Tibial artery (tissue), 1 donor: ENCODE measurements around a stretch of chr9.

- PRO-cap, result no peak
Measured at GRCh38 chr9:72043694-72044509, 16.5 kb downstream of the C9orf57 start.

- PRO-cap, result no peak
Measured at GRCh38 chr9:72154298-72155221, 5.3 kb downstream of the GDA start.

DNA sequence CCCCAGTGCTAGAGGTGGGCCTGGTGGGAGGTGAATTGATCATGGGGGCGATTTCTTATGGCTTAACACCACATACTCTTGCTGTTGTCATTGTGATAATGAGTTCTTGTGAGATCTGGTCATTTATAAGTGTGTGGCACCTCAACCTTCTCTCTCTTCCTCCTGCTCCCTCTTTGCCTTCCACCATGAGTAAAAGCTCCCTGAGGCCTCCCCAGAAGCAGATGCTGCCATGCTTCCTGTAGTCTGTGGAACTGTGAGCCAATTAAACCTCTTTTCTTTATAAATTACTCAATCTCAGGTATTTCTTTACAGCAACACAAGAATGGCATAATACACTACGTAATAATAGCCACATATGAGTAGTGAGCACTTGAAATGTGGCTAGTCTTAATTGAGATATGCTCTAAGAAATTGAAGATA, 17.1 kb downstream of the ZFAND5 start:
- PRO-cap, result no peak

DNA sequence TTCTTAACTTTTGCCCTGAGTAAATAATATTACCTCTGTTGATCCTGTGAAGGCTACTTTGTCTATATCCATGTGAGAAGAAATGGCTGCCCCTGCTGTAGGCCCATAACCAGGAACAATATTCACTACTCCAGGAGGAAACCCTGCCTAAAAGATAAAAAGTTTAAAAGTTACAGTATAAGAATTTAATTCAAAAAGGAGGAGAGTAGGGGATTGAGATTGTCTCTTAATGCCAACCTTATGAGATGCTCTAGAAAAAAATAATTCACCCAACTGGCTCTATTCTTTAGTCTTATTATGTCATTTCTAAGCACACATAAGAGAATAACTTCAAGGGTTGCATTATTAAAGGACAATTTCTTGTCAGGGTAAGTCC, 28.9 kb downstream of the ALDH1A1 start:
- PRO-cap, result no peak

DNA sequence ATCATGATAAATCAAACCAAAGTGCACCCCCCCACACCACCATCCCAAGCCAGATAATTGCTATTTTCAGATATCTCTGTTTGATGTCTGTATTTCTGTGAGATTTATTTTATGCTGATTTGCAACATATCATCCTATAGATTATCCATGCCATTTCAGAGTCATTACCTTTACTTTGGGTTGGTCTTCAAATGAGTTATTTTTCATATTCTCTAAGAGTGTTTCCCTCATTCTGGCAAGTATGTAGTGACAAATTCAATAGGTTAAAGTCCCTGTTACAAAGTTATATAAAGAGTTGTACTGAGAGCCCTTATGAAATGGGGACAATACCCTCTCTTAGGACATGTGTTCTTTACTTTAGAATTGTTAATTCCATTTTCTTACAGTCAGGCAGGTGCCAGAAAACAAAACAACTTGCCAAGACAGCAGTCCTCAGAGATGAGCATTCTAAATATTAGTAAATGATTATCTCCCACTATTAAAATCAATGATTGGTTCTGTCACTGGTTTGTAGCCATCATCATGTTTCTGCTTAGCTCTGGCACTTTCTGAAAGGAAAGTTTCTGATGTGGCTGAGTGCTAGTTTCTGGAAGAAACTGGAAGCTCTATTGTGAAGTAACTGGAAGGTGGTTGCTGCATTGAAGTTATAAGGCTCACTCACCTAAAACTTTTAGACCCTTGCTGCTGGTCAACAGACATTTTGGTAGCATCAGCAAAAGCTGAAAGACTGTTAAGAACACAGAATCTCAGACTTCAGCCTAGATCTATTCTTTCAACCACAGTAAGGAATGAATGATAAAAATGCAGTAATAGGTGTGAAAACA, 5.9 kb downstream of the ALDH1A1 start:
- PRO-cap, result no peak

GRCh38 chr9:73131816-73132965, 19.5 kb upstream of the ANXA1 start:
- PRO-cap, result unidirectional peak, plus-strand start at chr9:73132195; bidirectional peak, plus-strand start at chr9:73132504, minus-strand start at chr9:73132402

GRCh38 chr9:74279787-74280138, 217.4 kb upstream of the RORB start:
- PRO-cap, result no peak

DNA sequence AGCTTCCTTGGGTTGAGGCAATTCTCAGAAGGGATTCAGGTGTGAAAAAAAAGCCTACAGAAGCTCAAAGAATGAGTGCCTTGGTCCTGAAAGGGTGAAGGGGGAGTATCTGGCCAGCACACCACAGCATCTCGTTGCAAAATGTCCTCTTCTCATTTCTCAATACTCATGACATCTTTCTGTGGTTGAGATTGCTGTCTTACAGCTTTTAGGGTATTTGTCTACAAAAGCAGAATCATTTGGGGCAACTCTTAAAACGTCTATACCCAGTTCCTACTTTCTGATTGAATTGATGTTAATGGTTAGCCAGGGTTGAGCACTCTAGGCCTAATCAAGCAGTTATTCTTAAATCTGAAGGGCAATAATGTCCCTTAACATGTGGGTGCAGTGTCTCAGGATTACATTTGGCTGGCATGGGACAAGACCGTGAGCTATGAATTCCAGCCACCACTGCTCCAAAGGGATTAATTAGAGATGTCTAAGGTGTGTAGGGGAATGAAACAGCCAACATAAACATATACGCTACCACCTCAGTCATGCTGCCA, 21.2 kb upstream of the PCSK5 start:
- PRO-cap, result no peak

GRCh38 chr9:76023677-76024382, 133.4 kb downstream of the PCSK5 start:
- PRO-cap, result no peak

DNA sequence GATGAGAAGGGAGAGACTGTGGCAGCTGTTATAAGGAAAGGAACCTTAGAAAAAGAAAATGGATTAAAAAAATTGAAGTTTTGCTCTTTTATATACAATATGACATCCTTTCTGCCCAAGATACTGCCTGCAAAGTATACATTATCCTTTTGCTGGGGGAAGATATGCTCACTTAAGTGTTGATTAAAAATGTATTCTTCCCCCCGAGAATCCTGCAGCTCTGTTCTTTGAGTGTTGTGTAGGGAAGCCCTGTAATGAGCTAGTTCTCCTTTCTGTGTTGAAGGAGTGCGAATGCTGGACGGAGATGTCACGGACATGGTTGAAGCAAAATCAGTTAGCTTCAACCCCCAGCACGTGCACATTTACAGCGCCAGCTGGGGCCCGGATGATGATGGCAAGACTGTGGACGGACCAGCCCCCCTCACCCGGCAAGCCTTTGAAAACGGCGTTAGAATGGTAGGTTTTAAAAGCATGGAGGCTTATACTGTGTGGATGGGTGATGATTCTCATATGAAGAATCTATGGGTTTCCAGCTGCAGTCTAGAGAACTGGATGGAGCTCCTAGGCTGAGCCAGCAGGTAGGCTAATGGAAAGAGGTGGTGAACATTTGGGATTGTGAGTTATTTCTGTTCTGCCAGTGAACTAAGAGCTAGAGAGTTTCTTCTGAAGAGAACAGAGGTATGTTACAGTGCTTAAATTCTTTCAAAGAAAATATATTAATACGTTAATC, 181.1 kb downstream of the PCSK5 start:
- PRO-cap, result unidirectional peak, plus-strand start at position 437 of the sequence

DNA sequence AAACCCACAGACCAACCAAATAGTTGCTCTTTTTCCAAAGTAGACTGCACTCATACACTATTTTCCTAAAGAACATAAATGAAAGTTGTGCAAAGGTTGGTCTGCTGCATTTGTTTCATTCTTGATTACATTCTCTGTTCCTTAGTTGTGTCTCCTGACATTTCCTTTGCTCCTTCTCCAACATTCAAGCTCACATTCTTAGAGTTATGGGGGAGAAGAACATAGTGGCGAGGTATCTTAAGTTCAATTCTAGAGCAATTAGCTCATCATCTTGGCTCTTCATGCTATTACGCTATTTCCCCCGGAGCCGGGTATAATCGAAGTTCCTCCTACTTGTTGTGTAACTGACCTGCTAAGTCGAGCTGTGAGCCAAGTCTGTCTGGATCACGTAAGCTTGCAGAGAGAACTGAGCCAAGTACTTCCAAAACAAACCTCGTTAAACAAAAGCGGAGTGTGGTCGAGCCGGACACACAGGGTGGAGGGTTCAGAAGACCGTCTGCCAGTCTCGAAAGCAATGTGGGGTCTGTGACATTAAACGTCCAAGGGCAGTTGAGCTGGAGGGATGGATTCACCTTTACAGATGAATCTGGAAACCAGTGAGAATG, 138.2 kb downstream of the RFK start:
- PRO-cap, result unidirectional peak, plus-strand start at position 439 of the sequence

GRCh38 chr9:76571165-76571682, 112.2 kb downstream of the GCNT1 start:
- PRO-cap, result no peak

GRCh38 chr9:76614751-76615680, 156.0 kb downstream of the GCNT1 start:
- PRO-cap, result no peak

DNA sequence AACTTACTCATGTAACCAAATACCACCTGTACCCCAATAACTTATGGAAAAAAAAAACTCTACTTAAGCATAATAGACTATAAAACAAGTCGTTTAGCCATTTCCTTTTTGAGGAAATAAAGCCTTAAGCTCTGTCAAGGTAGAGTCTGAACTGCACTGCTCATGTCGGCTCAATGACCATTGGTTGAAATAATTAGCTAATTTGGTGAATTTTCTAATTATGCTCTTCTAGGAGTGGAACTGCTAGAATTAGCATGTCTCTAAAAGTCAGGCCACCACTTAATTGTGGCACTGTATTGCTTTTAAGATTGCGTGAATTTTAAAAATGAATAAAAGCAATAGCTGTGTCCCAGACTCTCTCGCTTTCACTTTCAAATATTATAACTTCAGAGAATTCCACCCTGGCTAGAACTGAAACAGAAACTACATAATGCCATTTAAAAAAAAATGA, 192.2 kb downstream of the GCNT1 start:
- PRO-cap, result no peak

DNA sequence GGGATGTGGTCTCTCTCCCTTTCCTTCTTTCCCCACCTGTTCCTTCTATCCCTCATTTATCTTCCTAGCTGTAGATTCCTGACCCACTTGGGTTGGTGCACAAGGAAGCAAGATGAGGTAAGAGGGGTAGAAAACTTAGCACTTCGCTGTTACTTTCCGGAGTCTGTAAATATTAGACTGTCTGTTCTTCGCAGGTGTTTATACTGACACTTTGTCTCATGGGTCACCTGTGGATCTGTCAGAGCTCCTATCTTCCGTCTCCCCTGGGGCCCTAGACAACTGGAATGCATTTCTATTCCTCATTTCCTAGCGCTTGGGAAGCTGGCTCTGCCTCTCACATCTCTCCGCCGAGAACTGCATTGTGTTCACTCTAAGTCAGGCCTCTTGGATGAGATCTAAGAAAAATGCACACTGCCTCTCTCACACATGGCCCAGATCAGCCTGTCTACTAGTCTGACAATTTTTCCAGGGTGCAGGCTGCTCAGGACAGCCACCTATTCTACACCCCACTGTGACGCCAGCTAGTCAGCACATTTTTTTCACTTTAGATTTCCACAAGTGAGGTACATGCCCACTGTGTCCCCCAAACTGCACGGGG, 102.2 kb downstream of the PRUNE2 start:
- PRO-cap, result no peak

DNA sequence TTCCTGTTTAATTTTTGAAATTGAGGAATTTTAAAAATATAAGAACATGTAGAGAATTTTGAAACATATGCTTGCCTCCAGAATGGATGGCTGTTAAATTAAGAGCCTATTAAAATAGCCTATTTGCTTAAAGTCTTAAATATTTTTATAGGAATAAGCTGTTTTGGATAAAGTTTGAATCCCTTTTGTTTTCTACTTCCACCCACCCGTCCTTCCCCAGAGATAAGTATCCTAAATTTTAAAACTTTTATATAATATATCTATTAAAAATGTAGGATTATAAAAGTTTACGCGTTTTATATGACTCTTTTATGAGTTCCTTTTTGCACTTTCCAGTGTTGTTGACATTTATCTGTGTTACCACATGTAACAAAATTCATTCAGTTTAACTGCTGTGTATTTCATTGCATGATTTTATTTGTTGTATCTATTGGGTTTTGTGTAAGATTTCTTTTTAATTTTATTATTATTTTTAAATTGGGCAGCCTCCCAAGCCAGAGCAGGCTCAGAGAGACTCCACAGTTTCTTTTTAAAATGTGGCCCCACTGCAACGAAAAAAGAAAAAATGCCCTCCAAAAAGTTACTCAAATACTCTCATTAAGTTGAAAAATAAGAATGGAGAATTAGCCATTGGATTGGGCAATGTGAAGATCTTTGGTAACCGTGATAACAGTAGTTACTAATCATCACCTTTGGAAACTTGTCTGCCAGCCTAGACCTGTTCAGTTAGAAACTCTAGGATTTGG, 33.9 kb downstream of the VPS13A start:
- PRO-cap, result no peak

DNA sequence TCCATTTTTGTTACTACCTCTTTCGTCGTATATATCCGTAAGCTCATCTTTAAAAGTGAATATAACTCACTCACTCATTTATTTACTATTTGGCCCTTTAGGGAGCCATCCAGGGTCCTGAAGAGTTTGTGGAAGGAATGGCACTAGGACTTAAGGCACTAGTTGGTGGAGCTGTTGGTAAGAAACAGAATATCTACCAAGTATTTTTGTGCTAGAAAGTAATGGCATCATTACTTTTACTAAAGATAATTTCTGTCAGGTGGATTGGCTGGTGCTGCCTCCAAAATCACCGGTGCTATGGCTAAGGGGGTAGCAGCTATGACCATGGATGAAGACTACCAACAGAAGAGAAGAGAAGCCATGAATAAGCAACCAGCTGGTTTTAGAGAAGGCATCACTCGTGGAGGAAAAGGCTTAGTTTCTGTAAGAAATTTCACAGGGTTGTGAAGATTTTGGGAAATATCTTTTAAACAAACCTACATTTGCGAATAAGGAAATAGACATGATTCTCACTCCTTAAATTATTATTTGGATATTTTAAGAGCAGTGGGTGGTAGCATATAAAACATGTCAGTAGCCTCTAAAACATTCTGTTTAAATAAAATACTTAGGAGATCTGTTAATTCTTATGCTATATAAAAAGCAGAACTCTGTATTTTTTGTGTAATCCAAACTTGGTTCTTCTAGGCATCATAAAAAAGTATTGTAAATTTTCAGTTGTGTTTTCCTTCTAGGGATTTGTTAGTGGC, 193.0 kb downstream of the VPS13A start:
- PRO-cap, result no peak

DNA sequence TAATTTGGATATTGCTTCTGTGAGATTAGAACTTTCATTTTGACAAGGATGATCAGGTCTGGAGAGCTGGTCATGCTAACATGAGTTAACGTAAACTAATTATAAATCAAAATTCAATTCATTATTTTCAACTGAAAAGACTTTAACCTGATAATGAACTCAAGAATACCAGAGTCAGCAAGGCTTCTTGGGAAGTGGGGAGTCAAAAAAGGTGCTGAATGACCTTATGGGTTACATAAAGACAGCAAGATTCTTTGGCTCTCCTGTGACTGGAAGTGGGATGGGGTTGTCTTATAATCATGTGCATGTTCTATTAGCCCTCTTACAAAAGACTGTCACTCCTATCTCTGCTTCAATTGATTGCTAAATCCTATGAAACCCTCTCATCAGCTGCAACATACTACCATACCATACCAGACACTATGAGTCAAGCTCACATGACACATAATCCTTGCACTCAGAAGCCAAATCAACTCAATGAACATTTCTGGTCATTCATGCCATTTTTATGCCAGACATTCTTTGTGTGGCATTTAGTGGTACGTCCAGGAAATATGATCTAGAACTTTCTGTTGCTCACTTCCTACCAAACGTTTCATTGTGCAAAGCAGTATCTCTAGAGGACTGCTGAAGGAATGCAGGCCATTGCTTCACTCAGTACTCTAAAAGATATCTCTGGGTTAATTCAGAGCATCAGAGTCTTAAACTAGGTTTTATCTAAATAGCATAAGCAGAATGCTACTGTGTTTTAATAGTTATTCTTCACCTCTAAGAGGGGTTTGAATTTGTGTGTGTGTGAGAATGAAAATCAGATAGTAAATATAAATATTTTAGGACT, 159.1 kb upstream of the GNA14 start:
- PRO-cap, result no peak

GRCh38 chr9:77864942-77865767, 166.5 kb downstream of the GNAQ start:
- PRO-cap, result no peak

DNA sequence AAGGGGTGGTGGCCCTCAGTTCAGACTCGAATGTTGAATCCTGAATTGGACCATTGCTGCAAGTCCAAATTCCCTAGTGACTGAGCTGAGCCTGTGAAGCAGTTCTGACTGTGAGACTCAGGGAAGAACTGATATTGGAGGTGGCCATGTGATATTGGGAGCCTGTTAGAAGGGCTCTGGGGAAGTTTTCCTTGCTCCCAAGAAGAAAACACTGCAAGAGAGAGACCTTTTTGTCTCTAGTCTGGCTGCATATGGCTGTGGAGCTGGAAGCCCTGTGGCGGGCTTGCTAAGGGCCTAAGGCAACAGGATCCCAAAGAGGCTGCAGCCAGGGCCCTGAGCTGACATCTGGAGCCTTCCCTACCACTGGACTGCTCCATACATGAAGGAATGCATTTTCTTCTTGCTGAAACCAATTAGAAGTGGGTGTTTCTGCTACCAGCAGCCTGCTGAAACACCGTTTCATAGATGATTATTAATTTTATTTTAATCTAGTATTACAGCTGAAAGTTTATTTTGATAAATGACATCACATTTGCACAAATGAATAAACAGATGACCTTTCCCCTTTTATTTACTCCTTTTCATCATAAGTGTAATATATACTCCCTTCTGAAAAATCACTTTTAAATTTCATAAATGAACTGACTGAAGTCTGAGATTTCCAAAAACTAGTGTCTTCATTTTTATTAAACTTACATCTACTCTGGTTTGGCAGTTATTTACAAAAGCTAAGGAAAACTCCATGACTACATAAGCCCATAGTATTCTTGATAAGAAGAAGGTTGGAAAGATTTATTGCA, 42.1 kb downstream of the GNAQ start:
- PRO-cap, result no peak